Camera-type eye (tissue), 1 donor: Measurements from ENCODE around the genes SLX4 and CREBBP.

- RAMPAGE, long total RNA, result no peak
Measured at GRCh38 chr16:3074727-3075508, 9.5 kb downstream of the IL32 start.

DNA sequence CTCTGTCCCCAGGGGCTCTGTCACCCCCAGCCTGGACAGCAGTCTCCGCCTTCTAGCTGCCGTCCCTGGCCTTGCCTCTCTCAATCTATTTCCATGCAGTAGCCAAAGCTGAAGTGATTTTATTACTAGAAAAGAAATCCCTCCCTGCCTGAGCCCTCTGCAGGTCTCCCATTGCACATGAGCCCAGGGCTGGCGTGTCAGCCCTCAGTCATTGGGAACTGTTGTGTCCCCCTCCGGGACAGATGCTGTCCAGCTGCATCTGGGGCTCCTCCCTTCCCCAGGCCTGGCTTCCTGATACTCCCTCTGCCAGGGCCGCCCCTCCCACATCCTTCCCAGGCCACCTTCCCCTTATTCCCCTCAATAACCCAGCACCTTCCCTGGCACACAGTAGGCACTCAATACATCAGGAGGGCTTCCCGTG is 11.3 kb downstream of the ZSCAN10 start:
- RAMPAGE, long total RNA, result no peak

- RAMPAGE, long total RNA, result no peak
Measured at GRCh38 chr16:3365847-3366088, 10.1 kb downstream of the OR2C1 start.

GRCh38 chr16:3402072-3402322 is 982 bp downstream of the ZNF174 start:
- RAMPAGE, long total RNA, result no peak

GRCh38 chr16:3485263-3485814 is 9.9 kb downstream of the C16orf90 start:
- RAMPAGE, long total RNA, result no peak

GRCh38 chr16:3496297-3496955 is 1.1 kb upstream of the C16orf90 start:
- RAMPAGE, long total RNA, result no peak

DNA sequence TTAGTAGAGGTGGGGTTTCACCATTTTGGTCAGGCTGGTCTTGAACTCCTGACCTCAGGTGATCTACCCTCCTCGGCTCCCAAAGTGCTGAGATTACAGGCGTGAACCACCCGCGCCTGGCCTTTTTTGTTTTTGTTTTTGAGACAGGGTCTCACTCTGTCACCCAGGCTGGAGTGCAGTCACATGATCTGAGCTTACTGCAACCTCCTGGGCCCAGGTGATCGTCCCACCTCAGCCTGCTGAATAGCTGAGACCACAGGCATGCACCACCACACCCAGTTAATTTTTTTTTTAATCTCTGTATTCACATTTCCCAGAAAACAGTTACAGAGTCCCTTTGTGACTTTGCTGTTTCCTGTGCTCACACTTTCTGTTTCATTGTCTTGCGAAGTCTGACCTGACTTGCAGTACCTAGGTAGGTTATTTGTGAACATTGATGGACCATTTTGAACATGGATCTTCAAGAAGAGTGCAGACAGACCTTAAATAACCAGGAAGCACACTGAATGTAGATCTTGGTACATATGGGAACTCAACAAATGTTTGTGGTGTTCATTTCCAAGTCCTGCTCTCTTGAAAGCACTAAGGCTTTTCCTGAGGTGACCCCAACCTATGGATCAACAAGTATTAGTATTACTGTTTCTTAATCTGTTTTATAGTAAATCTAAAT is 2.8 kb downstream of the CLUAP1 start:
- RAMPAGE, long total RNA, result no peak

- RAMPAGE, long total RNA, result no peak
Measured at GRCh38 chr16:3520296-3521241, 19.8 kb downstream of the CLUAP1 start.

DNA sequence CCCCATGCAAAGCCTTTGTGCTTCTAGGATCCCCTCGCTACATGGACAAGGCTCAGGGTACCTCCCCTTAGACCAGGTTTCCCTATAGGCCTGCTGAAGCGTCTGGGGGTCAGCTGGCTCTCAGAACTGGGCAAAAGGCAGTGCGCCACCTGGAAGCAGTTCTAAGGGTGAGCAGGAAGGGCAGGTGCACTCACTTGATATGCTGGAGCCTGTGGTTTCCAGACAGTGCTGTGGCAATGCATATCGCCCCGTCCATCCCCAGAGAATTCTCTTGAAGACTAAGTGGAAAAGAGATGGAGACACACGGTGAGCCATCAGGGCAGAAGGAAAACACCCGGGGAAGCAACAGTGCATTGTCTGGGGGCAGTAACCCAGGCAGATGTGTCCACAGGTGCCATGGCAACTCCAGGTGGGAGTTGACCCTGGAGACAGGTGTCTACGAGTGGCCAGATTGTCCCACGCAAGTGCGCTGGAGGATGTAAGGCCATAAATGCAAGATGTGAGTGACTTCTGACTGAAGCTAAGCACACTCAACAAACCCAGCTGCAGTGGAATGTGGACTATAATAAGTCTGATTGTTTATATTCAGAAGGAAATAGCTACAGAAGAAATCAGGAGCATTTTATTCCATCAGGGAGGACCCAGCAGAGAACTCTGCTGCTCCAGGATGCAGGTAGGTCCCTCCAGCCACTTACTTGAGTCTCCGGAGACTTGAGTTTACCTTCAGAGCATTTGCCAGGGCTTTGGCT is 35.0 kb downstream of the NLRC3 start:
- RAMPAGE, long total RNA, result no peak

GRCh38 chr16:3580528-3581034 is 3.4 kb upstream of the NLRC3 start:
- RAMPAGE, long total RNA, result no peak

DNA sequence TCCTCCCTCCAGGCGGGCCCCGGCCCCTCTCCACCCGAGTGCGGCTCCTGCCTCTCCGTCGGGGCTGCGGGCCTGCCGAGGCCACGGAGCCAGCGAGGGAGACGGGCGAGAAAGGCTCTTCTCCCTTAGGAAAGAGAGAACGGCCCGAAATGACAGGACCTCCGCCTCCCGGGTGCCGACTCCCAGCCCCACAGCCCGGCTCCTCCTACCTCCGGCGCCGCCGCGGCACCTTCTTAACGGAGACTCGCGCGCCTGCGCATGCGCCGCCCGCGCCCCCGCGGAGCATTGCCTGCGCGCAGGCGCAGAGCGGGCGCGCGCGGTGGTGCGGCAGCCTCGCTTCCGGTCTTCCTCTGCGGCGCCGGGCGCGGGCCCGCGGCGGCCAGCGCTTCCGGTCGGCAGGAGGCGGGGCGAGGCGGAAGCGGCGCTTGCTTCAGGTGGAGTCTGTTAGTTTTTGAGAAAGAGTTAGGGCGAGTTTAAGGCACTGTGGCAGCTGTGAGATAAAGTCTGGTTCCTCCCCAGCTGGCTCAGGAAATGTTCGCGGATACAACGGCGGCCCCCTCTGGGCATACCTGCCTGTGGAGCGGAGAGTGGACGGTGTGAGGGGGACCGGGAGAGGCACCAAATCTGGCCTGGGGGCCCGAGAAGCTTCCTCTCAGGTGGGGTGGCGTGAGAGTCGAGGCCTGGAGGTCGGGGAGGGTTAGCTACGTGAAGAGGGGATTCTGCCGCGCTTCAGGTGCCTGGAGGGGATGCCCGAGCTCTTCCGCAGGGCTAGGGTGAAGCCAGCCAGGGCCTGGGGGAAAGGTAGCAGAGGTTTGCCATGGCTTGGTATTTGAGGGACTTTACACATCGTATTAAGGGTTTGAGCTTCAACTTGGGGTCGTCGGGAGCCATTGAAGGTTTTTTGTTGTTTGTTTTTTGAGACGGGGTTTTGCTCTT is at the start of gene SLX4:
Gene SLX4 (minus strand): TSS at position 256 of the 936 bp plus-strand sequence.
- RAMPAGE, long total RNA, result no peak

- RAMPAGE, long total RNA, result no peak
Measured at GRCh38 chr16:3712747-3714049, 4.1 kb downstream of the TRAP1 start.

- RAMPAGE, long total RNA, result no peak
Measured at GRCh38 chr16:3738179-3738988, 21.1 kb upstream of the TRAP1 start.

GRCh38 chr16:3820124-3820585 is 60.4 kb downstream of the CREBBP start:
- RAMPAGE, long total RNA, result no peak

DNA sequence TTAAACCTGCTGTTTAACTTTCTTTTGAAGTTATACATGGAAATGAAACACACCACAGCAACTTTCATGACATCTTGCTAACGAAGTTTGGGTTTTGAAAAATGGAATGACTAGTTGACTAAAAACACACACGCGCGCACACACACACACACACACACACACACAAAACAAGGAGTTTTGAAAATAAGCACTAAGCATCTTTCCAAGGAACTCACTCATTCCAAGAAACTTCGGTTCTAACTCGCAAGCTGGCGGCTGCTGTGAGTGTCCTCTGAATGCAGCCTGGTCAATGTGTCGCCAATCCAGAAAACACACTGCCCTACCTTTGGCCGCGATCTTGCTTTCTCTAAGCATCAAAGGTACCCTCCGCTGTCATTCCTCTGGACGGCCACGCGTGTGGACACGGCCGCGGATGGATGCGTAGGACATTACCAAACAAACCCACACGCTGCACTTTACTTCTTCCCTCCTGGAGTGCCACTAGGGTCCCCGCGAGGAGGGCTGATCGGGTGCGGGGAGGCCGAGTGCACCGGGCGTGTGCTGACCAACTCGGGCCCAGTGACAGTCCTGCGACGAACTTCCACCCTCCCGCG is 1.3 kb downstream of the CREBBP start:
- RAMPAGE, long total RNA, result no peak

GRCh38 chr16:3880388-3880785 is at the start of gene CREBBP:
Gene CREBBP, minus strand, starts transcription at chr16:3880713.
- RAMPAGE, long total RNA, result no peak

- RAMPAGE, long total RNA, result no peak
Measured at GRCh38 chr16:3880786-3881107, 234 bp upstream of the CREBBP start.

DNA sequence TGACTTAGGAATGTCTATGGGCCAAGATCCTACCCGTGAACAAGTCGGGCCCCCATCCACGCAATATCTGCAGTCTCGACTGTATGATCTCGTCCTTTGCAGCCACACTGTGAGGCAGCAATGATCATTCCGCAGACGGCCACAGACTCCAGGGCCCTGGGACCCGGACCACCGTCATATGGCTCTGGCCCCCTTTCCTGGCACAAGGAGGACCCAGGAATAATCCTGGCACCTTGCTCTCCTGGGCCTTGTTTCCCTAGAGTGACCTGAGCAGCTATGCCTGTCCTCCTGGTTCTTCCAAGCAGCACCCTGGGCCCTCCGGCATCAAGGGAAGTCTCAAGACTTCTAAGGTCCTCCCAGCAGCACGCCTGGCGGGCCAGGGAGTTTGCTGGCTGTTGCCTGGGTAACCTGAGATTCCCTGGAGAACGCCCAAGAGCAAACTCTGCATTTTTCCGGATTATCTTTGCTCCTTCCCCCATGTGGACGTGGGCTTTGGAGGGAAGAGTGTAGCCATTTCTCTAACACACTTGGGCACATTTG is 116.9 kb downstream of the ADCY9 start:
- RAMPAGE, long total RNA, result no peak

DNA sequence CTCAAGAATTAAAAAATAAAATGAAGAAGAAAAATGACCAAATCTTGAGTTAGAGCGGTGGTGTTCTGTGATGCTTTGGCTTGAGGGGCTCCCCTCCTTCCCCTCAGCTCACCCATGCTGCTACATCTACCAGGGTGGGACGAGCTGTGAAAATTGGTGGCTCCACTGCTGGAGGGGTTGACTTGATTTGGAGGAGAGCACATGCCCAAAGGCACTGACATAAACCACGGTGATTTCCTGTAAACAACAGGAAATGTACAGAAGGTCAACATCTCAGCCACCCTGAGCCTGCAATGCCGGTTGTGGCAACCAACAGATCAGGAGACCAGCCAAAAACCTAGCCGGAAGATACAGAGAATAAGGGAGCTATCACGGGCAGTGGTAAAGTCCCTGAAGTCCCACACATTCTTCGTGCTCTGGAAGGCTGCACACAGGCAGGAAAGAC is 56.3 kb downstream of the ADCY9 start:
- RAMPAGE, long total RNA, result no peak

DNA sequence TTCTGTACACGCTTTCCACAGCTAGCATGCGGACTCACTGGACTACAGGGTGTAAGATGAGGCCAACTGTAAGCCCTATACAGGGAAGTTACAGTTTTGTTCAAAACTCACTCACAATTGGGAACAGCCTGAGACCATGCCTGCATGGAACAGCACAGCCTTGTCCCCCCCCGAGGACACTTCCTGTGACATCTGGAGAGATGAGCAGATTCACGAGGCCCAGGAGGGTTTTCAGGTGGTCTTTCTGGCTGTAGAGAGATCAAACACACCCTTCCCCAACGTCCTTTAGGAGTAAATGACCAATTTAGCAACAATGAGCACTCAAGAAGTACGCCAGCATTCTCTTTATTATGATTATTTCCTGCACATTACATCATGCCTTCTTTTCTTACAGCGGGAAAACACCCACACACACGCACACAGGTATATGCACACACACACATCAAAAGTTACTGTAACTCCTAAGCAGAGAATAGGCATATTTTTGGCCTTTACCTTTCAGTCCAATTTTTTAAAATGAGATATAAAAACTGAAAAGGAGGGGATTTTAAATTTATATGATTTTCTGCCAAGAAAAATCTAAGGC is 39.0 kb downstream of the ADCY9 start:
- RAMPAGE, long total RNA, result no peak